Left lung (tissue), 1 donor: ENCODE results near the genes TGM7, CATSPER2 and PATL2.

GRCh38 chr15:43301959-43302535, at the start of gene TGM7:
TGM7 (minus strand) TSS chr15:43302255.
- PRO-cap: no peak

DNA sequence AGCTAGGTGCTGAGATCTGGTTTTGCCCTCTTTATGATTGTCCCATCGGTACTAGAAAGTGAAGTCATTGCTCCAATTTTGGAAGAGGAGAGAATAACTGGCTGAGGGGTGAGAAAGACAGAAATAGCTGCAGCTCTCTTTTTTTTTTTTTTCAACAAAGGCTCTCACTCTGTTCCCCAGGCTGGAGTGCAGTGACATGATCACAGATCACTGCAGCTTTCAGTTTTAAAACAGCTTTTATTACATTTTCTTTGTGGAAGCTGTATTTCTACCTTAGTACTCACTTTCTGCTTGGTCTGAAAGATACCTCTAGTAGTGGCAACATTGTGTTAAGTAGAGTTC, 18.1 kb downstream of the ZSCAN29 start:
- PRO-cap: no peak

GRCh38 chr15:43358387-43359413, 12.1 kb downstream of the ZSCAN29 start:
- PRO-cap: no peak

- PRO-cap: unidirectional peak, plus-strand start at chr15:43441119
These were observed 52.2 kb downstream of the TP53BP1 start for GRCh38 chr15:43440746-43441232.

- PRO-cap: no peak
These were observed 8.9 kb downstream of the TP53BP1 start for GRCh38 chr15:43483901-43484631.

DNA sequence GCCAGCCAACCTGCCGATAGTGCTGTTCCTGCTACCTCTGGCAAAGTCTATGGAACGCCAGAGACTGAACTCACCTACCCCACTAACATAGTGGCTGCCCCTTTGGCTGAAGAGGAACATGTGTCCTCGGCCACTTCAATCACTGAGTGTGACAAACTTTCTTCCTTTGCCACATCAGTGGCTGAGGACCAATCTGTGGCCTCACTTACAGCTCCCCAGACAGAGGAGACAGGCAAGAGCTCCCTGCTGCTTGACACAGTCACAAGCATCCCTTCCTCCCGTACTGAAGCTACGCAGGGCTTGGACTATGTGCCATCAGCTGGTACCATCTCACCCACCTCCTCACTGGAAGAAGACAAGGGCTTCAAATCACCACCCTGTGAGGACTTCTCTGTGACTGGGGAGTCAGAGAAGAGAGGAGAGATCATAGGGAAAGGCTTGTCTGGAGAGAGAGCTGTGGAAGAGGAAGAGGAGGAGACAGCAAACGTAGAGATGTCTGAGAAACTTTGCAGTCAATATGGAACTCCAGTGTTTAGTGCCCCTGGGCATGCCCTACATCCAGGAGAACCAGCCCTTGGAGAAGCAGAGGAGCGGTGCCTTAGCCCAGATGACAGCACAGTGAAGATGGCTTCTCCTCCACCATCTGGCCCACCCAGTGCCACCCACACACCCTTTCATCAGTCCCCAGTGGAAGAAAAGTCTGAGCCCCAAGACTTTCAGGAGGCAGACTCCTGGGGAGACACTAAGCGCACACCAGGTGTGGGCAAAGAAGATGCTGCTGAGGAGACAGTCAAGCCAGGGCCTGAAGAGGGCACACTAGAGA, 6.6 kb downstream of the MAP1A start:
- PRO-cap: no peak

- PRO-cap: no peak
These were observed at the start of gene CATSPER2 for GRCh38 chr15:43648176-43649103. CATSPER2 (minus strand) TSS chr15:43648844.

- PRO-cap: no peak
These were observed 5.6 kb upstream of the CKMT1A start for GRCh38 chr15:43688145-43688368.

GRCh38 chr15:43762588-43763422, 14.0 kb downstream of the ELL3 start:
- PRO-cap: no peak

GRCh38 chr15:43771806-43772391, 4.9 kb downstream of the ELL3 start:
- PRO-cap: unidirectional peak, plus-strand start at chr15:43772164

- PRO-cap: no peak
These were observed 51.7 kb downstream of the WDR76 start for GRCh38 chr15:43878406-43878978.

GRCh38 chr15:43934525-43934855, 107.7 kb downstream of the WDR76 start:
- PRO-cap: no peak

- PRO-cap: no peak
These were observed 5.1 kb downstream of the EIF3J start for GRCh38 chr15:44541577-44542973.

DNA sequence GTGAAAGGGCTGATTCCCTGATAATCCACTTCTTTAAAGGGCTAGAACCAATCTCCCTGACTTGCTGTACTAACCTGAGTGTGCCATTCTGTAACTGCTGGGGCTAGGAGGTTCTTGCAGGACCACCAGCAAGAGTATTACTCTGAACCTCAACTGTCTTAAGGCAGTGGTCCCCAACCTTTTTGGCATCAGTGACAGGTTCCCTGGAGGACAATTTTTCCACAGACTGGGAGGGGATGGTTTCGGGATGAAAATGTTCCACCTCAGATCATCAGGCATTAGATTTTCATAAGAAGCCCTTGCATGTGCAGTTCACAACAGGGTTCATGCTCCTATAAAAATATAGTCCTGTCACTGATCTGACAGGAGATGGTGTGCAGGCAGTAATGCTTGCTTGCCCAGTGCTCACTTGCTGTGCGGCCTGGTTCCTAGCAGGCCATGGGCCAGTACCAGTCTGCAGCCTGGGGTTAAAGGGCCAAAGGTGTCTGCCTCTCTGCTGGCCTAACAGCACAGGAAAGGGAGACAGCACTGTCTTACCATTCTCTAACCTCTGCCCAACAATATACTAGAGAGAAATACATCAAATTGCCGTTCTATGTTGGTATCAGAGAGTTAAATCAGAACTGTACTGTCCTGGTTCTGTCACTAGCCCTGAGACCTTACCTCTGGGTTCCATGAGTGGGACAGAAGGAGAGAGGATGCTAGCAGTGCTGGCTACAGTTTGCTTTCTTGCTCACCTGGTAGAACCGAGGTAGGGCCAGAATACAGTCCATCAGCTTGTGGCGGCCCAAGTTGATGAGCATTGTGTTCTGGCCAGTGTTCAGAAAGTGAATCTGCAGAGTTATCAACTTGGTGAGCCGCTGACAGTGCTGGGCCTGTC, 28.4 kb downstream of the EIF3J start:
- PRO-cap: no peak

DNA sequence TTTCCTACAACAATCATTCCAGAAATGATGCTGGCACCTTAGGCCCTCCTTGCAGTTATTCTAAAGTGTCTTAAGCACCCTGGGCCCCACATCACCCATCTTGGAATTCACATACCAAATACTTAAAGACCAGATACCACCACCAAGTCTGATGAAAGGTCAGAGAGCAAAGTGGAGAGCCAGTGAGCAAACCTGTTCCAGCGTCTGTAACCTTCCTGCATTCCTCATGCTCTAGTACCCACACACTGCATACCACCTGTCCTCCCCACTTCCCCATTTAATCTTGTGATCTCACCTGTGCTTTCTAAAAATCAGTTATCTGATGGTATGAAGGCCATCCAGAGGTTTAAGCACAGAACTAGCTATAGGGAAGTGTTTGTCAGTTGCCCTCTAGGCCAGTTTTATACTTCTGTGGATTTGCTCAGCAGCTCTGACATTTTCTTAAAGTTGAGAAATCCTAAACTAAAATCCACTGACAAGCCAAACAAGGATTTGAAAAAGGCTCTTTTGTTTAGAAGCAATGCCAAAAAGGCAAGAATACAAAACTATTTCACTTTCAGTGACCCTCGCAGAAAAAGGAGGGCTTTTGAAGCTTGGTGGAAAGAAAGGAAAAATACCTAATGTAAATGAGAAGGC, 7.2 kb upstream of the SPG11 start:
- PRO-cap: no peak

DNA sequence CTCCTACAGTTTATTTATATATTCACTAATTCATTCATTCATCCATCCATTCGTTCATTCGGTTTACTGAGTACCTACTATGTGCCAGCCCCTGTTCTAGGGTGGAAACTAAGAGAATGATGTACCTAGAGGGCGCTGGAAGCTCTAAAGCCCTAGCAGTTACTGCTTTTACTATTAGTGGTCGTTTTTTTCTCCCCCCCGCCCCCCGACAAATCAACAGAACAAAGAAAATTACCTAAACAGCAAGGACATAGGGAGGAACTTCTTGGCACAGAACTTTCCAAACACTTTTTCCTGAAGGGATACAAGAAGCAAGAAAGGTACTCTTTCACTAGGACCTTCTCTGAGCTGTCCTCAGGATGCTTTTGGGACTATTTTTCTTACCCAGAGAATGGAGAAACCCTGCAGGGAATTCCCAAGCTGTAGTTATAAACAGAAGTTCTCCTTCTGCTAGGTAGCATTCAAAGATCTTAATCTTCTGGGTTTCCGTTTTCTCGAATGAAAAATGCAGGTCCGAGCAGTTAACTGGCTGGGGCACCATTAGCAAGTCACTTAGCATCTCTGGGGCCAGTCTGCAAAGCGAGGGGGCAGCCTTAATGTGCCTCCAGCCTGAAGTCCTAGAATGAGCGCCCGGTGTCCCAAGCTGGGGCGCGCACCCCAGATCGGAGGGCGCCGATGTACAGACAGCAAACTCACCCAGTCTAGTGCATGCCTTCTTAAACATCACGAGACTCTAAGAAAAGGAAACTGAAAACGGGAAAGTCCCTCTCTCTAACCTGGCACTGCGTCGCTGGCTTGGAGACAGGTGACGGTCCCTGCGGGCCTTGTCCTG, at the start of gene PATL2:
TSS of gene PATL2 (minus strand) at position 688 of the 832 bp plus-strand sequence.
- PRO-cap: bidirectional peak, plus-strand start at position 111 of the sequence, minus-strand start at position 146 of the sequence; bidirectional peak, plus-strand start outside the sequence, minus-strand start at position 664 of the sequence

DNA sequence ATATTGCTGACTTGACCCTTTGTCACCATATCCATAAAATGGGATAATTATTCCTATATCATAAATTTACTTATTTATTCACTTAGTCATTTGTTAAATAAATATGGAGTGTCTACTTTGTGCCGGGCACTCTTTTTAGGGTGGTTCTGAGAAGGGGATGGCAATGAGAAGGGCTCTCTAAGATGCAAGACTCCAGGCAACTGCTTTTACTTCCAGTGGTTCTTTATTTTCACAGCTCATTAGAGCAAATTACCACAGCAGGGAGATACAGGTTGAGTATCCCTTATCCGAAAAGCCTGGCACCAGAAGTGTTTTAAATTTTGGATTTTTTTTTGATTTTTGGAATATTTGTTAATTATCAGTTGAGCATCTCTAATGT, 9.4 kb upstream of the TRIM69 start:
- PRO-cap: unidirectional peak, plus-strand start at position 85 of the sequence

DNA sequence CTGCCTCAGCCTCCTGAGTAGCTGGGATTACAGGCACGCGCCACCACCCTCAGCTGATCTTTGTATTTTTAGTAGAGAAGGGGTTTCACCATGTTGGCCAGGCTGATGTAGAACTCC, 8.0 kb upstream of the TRIM69 start:
- PRO-cap: no peak

GRCh38 chr15:44739405-44739817, 3.1 kb downstream of the TRIM69 start:
- PRO-cap: no peak

DNA sequence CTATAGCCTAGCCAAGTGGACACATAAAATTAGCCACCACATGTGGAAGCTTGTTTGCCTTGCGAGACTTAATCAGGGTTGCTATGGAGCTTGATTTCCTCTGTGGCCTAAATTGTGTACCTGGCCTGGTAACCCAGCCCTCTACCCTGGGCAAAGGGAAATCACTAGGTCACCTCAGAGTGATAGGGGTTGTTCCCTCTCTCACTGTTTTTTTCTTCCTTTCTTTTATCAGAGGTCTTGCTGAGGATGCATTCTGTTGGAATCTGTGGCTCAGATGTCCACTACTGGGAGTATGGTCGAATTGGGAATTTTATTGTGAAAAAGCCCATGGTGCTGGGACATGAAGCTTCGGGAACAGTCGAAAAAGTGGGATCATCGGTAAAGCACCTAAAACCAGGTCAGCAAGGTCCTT, 20.0 kb downstream of the SORD start:
- PRO-cap: no peak